Keratinocyte (primary cell): ENCODE results near the gene ELF1.

GRCh38 chr13:40351858-40353088 is 314.2 kb downstream of the FOXO1 start:
CAGE:
- cytosol, long polyA minus RNA: no peak
- cytosol, long polyA plus RNA: no peak
- long polyA plus RNA: no peak
- nucleus, long polyA minus RNA: no peak
- nucleus, long polyA plus RNA: no peak

DNA sequence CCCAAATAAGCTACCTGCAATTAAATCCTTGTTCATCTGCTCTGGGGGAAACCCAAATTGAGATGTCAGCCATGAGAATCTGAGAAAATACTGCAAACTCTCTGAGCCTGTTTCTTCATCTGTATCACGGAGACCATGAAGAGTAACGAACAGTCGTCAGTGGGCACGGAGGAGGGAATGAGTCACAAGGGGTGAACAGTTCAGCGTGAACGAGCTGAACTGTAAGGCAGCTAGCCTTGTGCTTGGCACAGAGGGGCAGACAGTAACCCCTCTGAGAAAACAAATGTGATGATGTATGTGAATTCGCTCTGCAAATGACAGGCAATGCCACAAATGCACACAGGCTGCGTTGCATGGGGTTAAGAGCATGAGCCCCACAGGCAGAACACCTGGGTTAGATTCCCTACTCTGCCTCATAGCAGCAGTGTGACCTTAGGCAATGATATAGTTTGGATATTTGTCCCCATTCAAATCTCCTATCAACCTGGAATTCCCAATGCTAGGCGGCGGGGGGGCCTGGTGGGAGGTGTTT is 288.6 kb downstream of the FOXO1 start:
CAGE:
- cytosol, long polyA minus RNA: no peak
- cytosol, long polyA plus RNA: no peak
- long polyA plus RNA: no peak
- nucleus, long polyA minus RNA: no peak
- nucleus, long polyA plus RNA: no peak

DNA sequence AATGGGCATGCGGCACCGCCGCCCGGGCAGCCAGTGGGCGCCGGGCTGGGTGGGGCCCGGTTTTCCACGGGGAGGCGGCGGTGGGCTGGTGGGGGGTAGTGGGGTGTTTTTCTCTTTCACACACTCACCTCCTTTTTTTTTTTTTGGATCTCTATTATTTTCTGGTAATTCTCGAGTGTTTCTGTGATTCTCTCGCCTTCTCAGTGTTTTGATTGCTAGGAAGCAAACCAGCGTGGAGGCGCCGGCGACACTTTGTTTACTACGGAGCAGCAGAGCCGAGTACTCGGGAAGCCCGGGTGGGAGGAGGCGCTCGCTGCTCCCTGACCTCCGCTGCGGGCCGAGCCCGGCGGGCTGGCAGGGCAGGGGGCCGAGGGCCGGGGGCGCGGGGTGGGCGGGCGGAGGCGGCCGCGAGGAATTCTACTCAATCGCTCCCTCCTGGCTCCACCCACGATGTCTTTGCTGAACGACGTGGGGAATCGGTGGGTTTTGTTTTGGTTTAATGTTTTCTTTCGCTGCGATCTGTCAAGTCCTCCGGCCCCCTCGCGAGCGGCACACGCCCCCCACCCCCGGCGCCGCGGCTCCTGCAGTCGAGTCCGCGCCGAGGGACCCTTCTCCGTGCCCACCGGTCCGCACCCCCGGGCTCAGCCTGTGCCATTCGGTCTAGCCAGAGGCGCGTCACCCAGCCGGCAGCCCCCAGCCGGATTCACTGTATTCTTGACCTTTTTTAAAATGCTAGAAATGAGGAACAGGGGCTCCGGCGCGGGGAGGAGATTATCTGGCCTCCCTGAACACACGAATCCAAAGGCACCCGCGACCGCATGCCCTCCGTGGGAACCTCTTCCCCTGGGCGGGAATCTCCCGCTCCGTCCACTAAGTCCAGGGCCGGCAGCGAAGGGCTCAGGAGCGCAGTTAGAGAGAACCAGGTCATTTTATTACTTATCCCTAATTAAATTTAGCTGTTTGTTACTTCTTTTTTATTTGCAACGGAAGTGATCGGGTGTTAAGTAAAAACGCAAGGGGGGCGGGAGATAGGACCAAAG is 587 bp upstream of the FOXO1 start:
CAGE:
- cytosol, long polyA minus RNA: no peak
- cytosol, long polyA plus RNA: no peak
- long polyA plus RNA: no peak
- nucleus, long polyA minus RNA: no peak
- nucleus, long polyA plus RNA: no peak

GRCh38 chr13:40734612-40735115 is 36.3 kb downstream of the MRPS31 start:
CAGE:
- cytosol, long polyA minus RNA: no peak
- cytosol, long polyA plus RNA: no peak
- long polyA plus RNA: no peak
- nucleus, long polyA minus RNA: no peak
- nucleus, long polyA plus RNA: no peak

DNA sequence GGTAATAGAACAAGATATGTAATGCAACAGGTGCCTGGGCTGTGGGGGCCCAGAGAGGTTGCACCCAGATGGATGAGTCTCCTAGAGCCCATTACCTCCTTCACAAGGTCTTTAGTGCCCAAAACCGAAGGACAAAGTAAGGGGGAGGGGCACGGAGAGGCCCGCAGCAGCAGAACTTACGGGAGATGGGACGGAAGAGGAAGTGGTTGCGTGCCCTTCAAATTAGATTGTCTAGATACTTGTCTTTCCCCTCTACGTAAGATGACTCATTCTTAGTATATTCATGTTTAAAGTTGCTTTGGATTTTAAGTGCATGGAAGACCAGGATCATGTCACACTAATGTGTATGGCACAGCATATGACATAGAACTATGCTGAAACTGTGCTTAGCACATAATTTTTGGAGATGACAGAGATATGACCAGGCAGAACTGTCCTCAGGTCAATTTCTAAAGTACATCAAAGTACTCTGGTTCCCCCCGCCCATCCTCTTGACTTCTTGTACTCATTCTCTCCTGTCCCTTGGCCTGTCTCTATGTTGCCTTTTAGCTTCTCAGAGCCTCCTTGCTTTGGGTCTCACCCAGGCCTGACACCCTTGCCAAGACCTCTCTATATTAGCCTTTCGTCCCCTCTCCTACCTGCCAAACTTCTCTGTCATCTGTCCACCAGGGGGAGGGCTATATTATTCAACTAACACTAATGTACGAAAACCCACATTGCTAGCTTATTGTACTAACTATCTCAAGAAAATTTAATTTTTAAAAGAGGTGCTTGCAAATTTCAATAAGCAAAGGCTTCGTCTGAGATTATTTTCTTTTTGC is 5.9 kb upstream of the MRPS31 start:
CAGE:
- cytosol, long polyA minus RNA: no peak
- cytosol, long polyA plus RNA: no peak
- long polyA plus RNA: no peak
- nucleus, long polyA minus RNA: no peak
- nucleus, long polyA plus RNA: no peak

DNA sequence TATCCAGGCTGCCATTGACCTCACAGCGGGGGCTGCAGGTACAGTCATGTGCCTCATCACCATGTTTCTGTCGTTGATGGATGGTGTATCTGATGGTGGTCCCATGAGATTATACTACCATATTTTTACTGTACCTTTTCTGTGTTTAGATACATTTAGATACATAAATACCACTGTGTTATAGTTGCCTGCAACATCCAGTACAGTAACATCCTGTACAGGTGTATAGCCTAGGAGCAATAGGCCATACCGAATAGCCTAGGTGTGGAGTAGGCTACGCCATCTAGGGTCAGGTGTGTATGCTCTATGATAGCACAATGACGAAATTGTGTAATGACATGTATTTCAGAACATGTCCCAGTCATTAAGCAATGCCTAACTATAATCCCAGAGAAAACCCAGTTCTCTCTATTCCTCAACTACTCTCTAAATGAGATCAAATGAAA is 3.9 kb downstream of the SLC25A15 start:
CAGE:
- cytosol, long polyA minus RNA: no peak
- cytosol, long polyA plus RNA: no peak
- long polyA plus RNA: no peak
- nucleus, long polyA minus RNA: no peak
- nucleus, long polyA plus RNA: no peak

DNA sequence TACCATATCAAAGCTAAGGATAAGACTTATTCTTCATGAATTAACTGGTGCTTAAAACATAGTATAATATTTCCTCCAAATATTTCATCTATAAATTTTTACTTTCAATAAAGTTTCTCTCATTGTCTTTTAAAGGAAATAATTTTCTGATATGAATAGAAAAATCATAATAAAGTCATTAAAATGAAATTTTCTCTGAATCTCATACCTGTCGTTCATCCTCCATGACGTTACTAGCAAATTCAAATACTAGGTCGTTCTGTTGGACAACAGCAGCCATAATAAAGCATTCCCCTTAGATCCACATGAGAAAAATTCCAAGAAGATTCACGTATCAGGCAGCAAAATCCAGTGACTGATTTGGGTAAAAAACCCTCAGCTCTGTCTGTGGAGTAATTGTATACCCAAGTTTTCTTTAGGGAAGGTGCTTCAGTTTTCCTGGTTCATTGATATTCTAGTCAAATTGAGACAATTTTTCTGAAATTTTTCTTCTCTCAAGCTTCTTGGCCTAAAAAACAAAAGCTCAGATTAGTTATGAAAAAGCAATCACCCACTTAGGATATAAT is 37.3 kb downstream of the ELF1 start:
CAGE:
- cytosol, long polyA minus RNA: start-site peak on the minus strand centred at position 392 of the sequence, 52 bp wide, 23 reads
- cytosol, long polyA plus RNA: no peak
- long polyA plus RNA: no peak
- nucleus, long polyA minus RNA: start-site peak on the minus strand centred at position 410 of the sequence, 77 bp wide, 107 reads
- nucleus, long polyA plus RNA: no peak

DNA sequence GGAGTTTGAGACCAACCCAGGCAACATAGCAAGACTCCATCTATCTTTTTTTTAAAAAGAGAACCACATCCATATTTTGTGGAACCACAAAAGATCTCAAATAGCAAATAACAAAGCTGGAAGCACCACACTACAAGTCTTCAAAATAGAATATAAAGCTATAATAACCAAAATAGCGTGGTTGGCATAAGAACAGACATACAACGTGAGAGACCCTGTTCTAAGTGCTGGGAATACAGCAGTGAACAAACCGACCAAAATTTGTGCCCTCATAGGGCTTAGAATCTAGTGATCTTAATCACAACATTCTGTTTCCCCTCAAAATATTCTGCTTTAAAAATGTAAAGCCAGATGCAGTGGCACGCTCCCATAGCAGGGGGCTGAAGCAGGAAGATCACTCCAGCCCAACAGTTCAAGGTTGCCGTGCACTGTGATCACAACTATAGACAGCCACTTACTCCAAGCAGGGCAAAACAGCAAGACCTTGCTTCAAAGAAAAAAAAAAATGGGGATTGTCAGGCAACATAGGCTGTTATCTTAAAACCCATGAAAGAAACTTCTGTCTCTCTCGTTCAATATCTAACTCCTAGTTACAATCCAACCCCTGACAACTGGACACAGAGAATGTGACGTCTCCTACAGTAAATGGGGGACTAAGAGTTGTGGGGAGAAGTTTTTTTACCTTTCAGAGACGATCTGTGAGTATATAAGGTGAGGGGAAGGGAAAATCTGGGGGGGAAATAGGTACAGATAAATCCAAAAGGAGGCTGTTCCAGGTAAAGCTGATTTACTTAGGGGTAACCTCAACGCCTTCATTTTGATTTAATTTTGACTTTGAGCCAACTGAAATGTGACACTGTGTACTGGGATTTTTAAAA is 17.5 kb downstream of the ELF1 start:
CAGE:
- cytosol, long polyA minus RNA: no peak
- cytosol, long polyA plus RNA: no peak
- long polyA plus RNA: no peak
- nucleus, long polyA minus RNA: no peak
- nucleus, long polyA plus RNA: no peak

DNA sequence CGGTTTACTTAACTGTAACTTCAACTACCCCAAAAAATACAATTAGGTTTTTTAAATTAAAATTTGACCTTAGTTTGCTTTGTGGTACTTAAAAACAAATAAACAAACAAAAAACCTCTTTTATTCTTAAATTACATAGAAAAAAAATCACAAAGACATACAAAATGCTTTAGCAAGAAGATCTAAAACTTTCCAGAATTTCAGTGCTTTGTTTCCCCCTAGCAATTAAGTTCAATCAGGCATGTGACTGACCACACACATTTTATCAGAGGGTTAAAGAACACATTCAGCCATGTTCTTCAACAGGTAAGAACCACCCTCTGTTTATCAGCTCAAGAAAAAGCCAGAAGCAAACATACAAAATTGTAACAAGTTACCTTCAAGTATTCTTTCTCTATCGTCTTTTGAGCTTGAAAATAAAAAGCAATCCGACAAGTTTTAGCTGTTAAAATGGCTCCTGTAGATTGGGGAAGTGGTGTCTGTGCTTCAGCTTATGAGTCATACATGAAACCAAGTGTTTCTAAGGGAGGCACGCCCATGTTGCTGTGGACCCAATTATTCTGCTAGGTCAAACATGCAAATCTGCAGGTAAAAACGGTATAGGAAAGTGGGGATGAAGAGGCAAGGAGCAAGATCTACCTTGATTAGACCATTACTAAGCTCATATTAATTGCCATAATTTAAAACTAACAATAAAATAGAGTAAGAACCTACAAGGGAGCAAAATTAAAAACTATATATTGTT is at the start of gene ELF1:
Gene ELF1, minus strand, starts transcription at position 466 of the 745 bp plus-strand sequence.
CAGE:
- cytosol, long polyA minus RNA: start-site peak on the minus strand centred at position 477 of the sequence, 24 bp wide, 282 reads
- cytosol, long polyA plus RNA: start-site peak on the minus strand centred at position 448 of the sequence, 25 bp wide, 255 and 30 reads in 2 replicates
- long polyA plus RNA: start-site peak on the minus strand centred at position 469 of the sequence, 50 bp wide, 748 and 367 reads in 2 replicates
- nucleus, long polyA minus RNA: start-site peak on the minus strand centred at position 470 of the sequence, 48 bp wide, 1,189 reads
- nucleus, long polyA plus RNA: start-site peak on the minus strand centred at position 460 of the sequence, 43 bp wide, 762 and 456 reads in 2 replicates

DNA sequence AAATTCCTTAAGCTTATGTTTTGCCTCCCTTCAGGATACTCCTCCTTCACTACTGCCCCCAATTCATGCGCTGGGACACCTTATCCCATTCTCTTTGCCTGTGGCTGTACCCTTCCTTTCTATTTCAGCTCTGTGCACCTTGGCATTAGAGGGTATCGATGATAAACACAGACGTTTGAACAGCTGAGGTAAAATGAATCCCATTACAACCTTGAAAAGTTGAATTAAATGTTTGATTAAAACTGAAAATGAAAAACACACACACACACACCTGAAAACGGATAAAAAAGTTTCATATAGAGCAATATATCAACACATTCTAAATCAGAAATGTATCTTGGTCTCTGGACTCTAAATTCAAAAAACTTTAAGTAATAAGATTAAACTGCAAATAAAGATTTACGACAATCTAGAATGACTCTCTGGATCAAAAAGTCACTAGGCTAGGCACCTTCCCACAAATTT is 10.0 kb upstream of the WBP4 start:
CAGE:
- cytosol, long polyA minus RNA: no peak
- cytosol, long polyA plus RNA: no peak
- long polyA plus RNA: no peak
- nucleus, long polyA minus RNA: no peak
- nucleus, long polyA plus RNA: no peak

GRCh38 chr13:41355838-41356687 is 45.0 kb downstream of the NAA16 start:
CAGE:
- cytosol, long polyA minus RNA: no peak
- cytosol, long polyA plus RNA: no peak
- long polyA plus RNA: no peak
- nucleus, long polyA minus RNA: no peak
- nucleus, long polyA plus RNA: no peak

DNA sequence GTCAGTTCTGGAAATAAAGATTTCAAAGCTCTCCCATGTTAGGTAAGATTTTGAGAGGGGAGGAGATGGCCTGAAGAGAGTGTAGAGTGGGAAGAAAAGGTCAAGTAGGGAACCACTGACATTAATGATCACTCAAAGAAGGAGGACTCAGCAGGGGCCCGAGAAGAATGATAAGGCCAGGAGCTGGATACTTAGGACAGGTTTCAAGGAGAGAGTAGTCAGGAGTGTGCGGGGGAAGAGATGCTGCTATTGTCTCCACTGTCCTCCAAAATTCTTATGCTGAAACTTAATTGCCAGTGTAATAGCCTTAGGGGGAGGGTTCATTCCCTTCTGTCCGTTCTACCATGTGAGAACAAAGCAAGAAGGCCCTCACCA is 40.0 kb upstream of the RGCC start:
CAGE:
- cytosol, long polyA minus RNA: no peak
- cytosol, long polyA plus RNA: no peak
- long polyA plus RNA: no peak
- nucleus, long polyA minus RNA: no peak
- nucleus, long polyA plus RNA: no peak

GRCh38 chr13:41546536-41547062 is 89.2 kb downstream of the RGCC start:
CAGE:
- cytosol, long polyA minus RNA: no peak
- cytosol, long polyA plus RNA: no peak
- long polyA plus RNA: no peak
- nucleus, long polyA minus RNA: no peak
- nucleus, long polyA plus RNA: no peak

DNA sequence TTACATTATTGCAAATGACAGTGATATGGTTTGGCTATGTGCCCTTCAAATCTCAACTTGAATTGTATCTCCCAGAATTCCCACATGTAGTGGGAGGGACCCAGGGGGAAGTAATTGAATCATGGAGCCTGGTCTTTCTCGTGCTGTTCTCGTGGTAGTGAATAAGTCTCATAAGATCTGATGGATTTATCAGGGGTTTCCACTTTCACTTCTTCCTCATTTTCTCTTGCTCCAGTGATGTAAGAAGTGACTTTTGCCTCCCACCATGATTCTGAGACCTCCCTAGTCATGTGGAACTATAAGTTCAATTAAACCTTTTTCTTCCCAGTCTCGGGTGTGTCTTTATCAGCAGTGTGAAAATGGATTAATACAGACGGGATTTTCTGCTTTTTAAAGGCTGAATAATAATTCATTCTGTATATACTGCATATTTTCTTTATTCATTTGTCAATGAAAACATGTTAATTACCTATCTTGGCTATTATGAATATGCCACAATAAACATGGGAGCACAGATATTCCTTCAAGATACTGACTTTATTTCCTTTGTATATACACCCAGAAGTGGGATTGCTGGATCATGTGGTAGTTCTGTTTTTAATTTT is 109.4 kb downstream of the VWA8 start:
CAGE:
- cytosol, long polyA minus RNA: no peak
- cytosol, long polyA plus RNA: no peak
- long polyA plus RNA: no peak
- nucleus, long polyA minus RNA: no peak
- nucleus, long polyA plus RNA: no peak

DNA sequence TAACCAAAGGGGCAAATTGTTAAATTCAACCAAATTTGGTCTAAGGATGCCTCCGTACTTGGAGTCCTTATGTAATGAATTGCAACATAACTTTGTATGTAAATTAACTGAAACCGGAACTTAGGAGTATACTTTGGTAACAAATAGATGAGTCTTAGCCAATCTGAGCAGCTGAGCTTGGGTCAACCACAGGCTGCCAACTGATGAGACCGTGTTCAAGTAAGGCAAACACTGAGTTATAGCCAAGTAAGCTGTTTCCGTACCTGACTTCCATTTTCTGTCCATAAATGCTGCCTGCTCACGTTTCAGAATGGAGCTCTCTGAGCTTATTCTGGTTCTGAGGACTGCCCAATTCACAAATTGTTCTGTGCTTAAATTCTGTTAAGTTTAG is 5.3 kb downstream of the VWA8 start:
CAGE:
- cytosol, long polyA minus RNA: no peak
- cytosol, long polyA plus RNA: no peak
- long polyA plus RNA: no peak
- nucleus, long polyA minus RNA: no peak
- nucleus, long polyA plus RNA: no peak

DNA sequence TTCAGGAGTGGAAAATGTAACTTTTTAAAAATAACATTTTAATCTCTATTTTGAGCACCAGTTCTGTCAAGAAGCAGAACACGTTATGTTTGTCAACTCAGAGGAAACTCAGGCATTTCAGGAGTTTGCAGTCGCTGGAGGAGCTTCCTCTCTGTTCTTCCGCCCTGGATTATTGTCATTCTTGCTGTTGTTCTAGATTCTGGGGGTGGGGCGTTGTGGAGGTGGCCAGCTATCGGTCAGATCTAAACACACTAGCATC is 36.9 kb upstream of the DGKH start:
CAGE:
- cytosol, long polyA minus RNA: no peak
- cytosol, long polyA plus RNA: no peak
- long polyA plus RNA: no peak
- nucleus, long polyA minus RNA: no peak
- nucleus, long polyA plus RNA: no peak

GRCh38 chr13:42130577-42131543 is 82.4 kb downstream of the DGKH start:
CAGE:
- cytosol, long polyA minus RNA: no peak
- cytosol, long polyA plus RNA: no peak
- long polyA plus RNA: no peak
- nucleus, long polyA minus RNA: start-site peak on the minus strand at chr13:42131190-42131266, 10 reads
- nucleus, long polyA plus RNA: start-site peak on the plus strand at chr13:42130994-42131208, 61 and 24 reads in 2 replicates

GRCh38 chr13:42308221-42308699 is 36.3 kb downstream of the AKAP11 start:
CAGE:
- cytosol, long polyA minus RNA: no peak
- cytosol, long polyA plus RNA: no peak
- long polyA plus RNA: no peak
- nucleus, long polyA minus RNA: no peak
- nucleus, long polyA plus RNA: no peak

DNA sequence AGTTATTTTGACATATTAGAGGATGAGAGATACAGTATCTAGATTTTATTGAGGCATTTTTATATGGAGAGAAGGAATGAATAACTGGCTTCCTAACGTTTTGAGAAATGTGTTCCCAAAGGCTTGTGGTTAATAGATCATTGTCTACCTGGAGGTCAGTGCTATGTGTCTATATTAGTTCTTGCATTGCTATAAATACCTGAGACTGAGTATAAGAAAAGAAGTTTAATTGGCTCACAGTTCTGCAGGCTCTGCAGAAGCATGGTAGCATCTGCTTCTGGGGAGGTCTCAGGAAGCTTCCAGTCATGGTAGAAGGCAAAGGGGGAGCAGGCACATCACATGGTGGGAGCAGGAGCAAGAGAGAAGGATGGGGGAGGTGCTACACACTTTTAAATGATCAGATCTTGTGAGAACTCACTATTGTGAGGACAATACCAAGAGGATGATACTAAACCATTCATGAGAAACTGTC is 53.3 kb downstream of the AKAP11 start:
CAGE:
- cytosol, long polyA minus RNA: no peak
- cytosol, long polyA plus RNA: no peak
- long polyA plus RNA: no peak
- nucleus, long polyA minus RNA: no peak
- nucleus, long polyA plus RNA: no peak

CAGE:
- cytosol, long polyA minus RNA: no peak
- cytosol, long polyA plus RNA: no peak
- long polyA plus RNA: no peak
- nucleus, long polyA minus RNA: no peak
- nucleus, long polyA plus RNA: no peak
Observed at GRCh38 chr13:43095355-43096079, 72.1 kb downstream of the DNAJC15 start.